Uterus (tissue), 7 donors: ENCODE data around the gene PTGDR2.

DNA sequence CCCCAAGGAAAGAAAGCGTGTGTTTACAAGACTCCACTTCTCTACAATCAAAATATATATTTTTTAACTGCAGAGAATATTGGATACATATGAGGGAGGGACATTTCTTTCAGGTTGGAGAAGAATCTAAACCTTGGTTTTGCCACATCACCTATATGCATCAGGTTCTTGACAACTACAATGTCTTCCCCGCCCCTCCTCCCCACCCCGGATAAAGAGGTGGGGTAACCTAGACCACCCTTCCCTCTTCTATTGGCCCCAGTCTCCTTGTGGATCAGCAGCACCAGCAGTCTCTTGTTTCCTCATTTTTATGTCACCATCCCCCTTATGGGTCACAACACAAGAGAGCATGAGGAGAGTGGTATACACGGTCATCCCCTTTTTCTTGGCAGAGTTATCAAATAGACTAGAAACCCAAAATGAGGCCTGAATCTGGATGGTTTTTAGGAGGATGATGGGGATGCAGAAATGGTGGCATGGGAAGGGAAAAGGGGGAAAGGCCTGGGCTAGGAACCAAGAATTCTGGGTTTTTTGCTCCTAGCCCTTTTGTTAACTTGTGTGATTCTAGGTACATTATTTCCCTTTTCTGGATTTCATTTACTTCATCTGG, 1.2 kb downstream of the MS4A4E start:
- PRO-cap, 4 experiments: no peak in any of the 4 experiments
- RAMPAGE, long total RNA, 2 experiments: no peak in any of the 2 experiments
- RRBS: no CpG with 5 or more reads among the region's 4 CpGs

- PRO-cap, 4 experiments: no peak in any of the 4 experiments
- RAMPAGE, long total RNA, 2 experiments: no peak in any of the 2 experiments
- RRBS: no CpG with 5 or more reads among the region's 4 CpGs
These were observed 2.2 kb downstream of the MS4A7 start for GRCh38 chr11:60380496-60380967.

DNA sequence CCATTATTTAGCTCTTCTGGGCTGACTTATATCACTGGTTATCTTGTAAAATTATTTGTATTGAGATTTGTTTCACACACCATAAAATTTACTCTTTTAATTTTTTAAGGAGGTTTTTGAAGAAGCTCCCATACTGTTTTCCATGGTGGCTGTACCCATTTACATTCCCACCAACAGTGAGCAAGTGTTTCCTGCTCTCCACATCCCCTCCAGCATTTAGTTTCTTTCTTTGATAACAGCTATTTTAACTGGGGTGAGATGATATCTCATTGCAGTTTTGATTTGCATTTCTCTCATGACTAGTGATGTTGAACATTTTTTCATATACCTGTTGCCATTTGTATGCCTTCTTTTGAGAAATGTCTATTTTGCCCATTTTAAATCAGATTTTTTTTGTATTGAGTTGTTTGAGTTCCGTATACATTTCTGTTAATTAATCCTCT, 13.5 kb upstream of the MS4A12 start:
- PRO-cap, 4 experiments: no peak in any of the 4 experiments
- RAMPAGE, long total RNA, 2 experiments: no peak in any of the 2 experiments
- RRBS: no CpG with 5 or more reads among the region's 1 CpG

DNA sequence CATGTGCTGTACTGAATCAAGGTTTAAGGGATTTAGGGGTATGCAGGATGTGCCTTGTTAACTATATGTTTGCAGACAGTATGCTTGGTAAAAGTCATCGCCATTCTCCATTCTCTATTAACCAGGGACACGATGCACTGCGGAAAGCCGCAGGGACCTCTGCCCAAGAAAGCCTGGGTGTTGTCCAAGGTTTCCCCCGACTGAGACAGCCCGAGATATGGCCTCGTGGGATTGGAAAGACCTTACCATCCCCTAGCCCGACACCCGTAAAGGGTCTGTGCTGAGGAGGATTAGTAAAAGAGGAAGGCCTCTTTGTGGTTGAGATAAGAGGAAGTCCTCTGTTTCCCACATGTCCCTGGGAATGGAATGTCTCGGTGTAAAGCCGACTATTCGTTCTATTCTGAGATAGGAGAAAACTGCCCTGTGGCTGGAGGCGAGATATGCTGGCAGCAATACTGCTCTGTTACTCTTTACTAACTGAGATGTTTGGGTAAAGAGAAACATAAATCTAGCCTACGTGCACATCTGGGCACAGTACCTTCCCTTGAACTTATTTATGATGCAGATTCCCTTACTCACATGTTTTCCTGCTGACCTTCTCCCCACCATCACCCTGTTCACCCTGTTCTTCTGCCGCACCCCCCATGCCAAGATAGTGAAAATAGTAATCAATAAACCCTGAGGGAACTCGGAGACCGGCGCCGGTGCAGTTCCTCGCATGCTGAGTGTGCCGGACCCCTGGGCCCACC, 2.8 kb downstream of the MS4A15 start:
- PRO-cap, 4 experiments: no peak in any of the 4 experiments
- RAMPAGE, long total RNA, 2 experiments: no peak in any of the 2 experiments
- RRBS: no CpG with 5 or more reads among the region's 21 CpGs

GRCh38 chr11:60851719-60852566, 3.8 kb downstream of the PTGDR2 start:
- PRO-cap, 4 experiments: no peak in any of the 4 experiments
- RAMPAGE, long total RNA, 2 experiments: no peak in any of the 2 experiments
- RRBS: 55% methylated on average over 15 of the region's 31 CpGs

GRCh38 chr11:60854164-60854598, 1.6 kb downstream of the PTGDR2 start:
- PRO-cap, 4 experiments: no peak in any of the 4 experiments
- RAMPAGE, long total RNA, 2 experiments: no peak in any of the 2 experiments
- RRBS: no CpG with 5 or more reads among the region's 7 CpGs

- PRO-cap, 4 experiments: no peak in any of the 4 experiments
- RAMPAGE, long total RNA, 2 experiments: no peak in any of the 2 experiments
- RRBS: no CpG with 5 or more reads among the region's 7 CpGs
These were observed at the start of gene PTGDR2 for GRCh38 chr11:60855796-60856242. PTGDR2 (minus strand) TSS chr11:60855950.

DNA sequence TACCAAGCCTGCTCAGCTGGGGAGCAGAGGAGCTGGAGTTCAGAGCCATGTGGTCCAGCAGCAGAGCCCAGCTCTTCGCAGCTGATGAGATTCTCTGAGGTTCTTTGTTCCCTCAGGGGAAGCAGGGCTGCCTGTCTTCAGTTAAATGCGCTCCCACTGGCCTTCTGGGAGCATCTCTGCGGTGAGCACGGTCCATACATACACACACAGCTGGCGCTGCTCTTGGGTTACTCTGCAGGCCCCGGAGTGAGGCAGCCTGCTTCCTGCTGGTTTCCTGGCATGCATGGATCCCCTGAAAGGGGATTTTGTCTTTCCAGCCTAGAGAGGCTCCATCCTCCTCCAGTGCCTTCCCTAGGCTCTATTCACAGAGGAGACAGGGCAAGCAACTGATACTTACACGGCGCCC, 5.3 kb upstream of the PTGDR2 start:
- PRO-cap, 4 experiments: no peak in any of the 4 experiments
- RAMPAGE, long total RNA, 2 experiments: no peak in any of the 2 experiments
- RRBS: no CpG with 5 or more reads among the region's 8 CpGs

GRCh38 chr11:60878562-60878773, 11.1 kb downstream of the ZP1 start:
- PRO-cap, 4 experiments: no peak in any of the 4 experiments
- RAMPAGE, long total RNA, 2 experiments: no peak in any of the 2 experiments
- RRBS: no CpG with 5 or more reads among the region's 1 CpG

DNA sequence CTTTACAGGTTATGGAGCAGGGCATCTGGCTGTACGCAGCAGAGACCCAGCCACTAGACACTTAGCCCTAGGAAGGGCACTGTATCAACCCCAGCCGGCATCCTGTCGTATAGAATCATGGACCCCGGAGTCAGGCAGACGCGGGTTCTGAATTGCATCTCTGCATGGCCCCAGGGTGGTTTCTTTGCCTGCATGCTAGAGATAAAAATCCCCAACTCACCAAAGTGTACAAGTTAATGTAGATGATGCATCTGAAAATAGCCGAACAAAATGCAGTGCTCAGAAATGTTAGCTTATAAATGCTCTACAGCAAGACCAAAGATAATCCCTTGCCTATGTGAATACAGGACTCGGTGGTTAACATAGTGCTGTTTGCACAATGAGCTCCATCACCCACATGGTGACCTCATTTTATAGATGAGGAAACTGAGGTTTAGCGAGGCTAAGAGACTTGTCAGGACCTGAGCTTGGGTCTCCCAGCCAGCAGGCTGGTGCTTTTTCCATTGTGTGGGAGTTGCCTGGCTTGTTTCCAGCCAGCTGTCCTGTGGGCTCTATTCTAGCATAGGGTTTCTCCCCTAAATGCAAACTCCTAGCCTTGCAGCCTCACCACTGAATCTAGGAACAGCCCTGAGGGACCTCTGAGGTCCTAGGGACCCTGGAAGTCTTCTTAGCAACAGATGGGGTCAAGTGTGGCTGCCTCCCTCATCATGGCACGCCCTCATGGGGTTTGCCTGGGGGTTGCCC, 7.3 kb downstream of the CD6 start:
- PRO-cap, 4 experiments: no peak in any of the 4 experiments
- RAMPAGE, long total RNA, 2 experiments: no peak in any of the 2 experiments
- RRBS: no CpG with 5 or more reads among the region's 10 CpGs

- PRO-cap, 4 experiments: peak in 1 of 4 experiments; most common minus-strand start chr11:61021724 (in 1)
- RAMPAGE, long total RNA, 2 experiments: no peak in any of the 2 experiments
- RRBS: no CpG with 5 or more reads among the region's 22 CpGs
These were observed 50.1 kb downstream of the CD6 start for GRCh38 chr11:61021319-61022332.

- PRO-cap, 4 experiments: no peak in any of the 4 experiments
- RAMPAGE, long total RNA, 2 experiments: no peak in any of the 2 experiments
- RRBS: no CpG with 5 or more reads among the region's 2 CpGs
These were observed 25.9 kb upstream of the CD5 start for GRCh38 chr11:61076401-61076795.

- PRO-cap, 4 experiments: peak in 1 of 4 experiments; most common minus-strand start chr11:61126588 (in 1)
- RAMPAGE, long total RNA, 2 experiments: no peak in any of the 2 experiments
- RRBS: no CpG with 5 or more reads among the region's 27 CpGs
These were observed 24.3 kb downstream of the CD5 start for GRCh38 chr11:61126331-61127321.

- PRO-cap, 4 experiments: no peak in any of the 4 experiments
- RAMPAGE, long total RNA, 2 experiments: no peak in any of the 2 experiments
- RRBS: no CpG with 5 or more reads among the region's 11 CpGs
These were observed 1.5 kb downstream of the DDB1 start for GRCh38 chr11:61331403-61331875.

DNA sequence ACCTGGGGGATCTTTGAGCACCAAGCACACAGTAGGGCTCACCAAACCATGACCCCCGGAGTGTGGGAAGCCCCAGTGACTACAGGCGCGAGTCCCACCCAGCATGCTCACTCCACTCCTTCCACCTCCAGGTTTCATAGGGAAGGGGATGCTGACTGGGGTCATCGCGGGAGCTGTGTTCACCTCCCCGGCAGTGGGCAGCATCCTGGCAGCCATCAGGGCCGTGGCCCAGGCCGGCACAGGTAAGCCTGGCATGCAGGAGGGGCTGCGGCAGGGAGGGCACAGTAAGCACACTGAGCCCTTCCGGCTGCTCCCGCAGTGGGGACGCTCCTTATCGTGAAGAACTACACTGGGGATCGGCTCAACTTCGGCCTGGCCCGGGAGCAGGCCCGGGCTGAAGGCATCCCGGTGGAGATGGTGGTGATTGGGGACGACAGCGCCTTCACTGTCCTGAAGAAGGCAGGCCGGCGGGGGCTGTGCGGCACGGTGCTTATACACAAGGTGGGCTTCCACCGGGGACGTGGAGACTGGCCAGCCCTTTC, 6.0 kb downstream of the TKFC start:
- PRO-cap, 4 experiments: no peak in any of the 4 experiments
- RAMPAGE, long total RNA, 2 experiments: no peak in any of the 2 experiments
- RRBS: 85% methylated on average over 17 of the region's 26 CpGs

- PRO-cap, 4 experiments: peak in 1 of 4 experiments; most common minus-strand start chr11:61348049 (in 1)
- RAMPAGE, long total RNA, 2 experiments: no peak in any of the 2 experiments
- RRBS: no CpG with 5 or more reads among the region's 20 CpGs
These were observed 13.9 kb downstream of the CYB561A3 start for GRCh38 chr11:61347331-61348624.

DNA sequence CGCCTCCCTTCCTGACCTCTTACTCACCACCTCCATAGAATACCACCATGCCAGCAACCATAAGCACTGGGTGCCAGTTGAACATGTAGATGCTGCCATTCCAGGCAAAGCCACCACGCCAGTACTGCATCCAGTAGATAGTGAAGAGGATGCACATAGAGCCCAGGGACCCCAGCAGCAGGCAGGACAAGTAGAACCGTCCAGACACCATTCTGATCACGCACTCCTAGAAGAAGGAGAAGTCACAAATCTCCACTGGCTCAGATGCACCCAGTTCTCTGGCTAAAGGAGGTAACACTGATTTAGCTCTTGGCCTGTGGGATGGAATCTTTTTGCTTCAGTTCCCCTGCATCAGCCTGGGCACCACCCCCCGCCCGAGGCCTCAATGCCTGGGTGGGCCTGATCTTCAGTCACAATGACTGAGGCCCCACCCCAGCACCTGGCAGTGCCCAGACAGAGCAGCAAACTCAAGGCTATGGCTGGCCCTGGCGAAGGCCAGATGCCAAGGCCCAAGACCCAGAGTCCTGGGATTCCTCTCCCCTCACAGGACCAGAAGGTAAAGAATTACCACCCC, 5.1 kb downstream of the CYB561A3 start:
- PRO-cap, 4 experiments: no peak in any of the 4 experiments
- RAMPAGE, long total RNA, 2 experiments: start-site peak on the minus strand in 1 of 2 experiments, centred at position 126 of the sequence, 9 reads per replicate
- RRBS: no CpG with 5 or more reads among the region's 7 CpGs

- PRO-cap, 4 experiments: peak in 2 of 4 experiments; most common plus-strand start chr11:61551893 (in 1); most common minus-strand start chr11:61551782 (in 1)
- RAMPAGE, long total RNA, 2 experiments: no peak in any of the 2 experiments
- RRBS: 78% methylated on average over 5 of the region's 25 CpGs
These were observed 29.4 kb downstream of the SYT7 start for GRCh38 chr11:61551276-61552135.

DNA sequence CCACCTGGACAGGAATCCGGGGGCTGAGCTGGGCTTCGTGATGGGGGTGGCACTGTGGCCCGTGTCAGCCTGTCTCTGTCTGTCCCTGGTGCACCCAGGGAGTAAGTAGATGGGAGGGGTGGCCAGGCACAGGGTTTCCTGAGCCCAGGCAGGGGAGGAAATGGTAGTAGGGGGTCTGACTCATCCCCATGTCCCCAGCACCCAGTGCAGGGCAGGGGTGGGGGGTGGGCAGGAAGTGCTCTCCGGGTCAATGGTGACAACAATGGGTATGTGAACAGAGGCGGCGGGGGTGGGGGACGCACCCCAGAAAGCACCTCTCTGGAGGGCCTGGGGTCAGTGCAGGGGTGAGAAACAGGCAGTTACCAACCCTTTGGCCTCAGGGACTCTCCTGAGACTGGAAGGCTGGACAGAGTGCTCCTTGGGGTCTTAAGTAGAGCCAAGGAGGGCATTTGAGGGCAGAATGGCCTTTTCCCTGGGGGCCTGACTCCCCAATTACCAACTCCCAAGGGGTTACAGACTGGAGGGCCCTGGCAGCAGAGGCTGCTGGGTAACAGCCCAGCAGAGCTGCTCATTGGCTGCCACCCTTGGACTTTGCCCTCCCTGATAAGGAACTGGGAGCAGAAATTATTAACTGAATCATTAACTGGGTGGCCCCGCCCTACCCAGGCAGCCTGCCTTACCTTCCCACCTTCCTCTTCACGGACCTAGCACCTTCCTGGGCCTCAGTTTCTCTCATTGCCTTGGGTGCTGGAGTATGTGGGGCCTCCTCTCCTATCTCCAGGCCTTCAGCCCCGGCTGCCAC, 4.2 kb downstream of the MYRF start:
- PRO-cap, 4 experiments: peak in 4 of 4 experiments; most common plus-strand start position 279 of the sequence (in 1); most common minus-strand start position 103 of the sequence (in 3)
- RAMPAGE, long total RNA, 2 experiments: no peak in any of the 2 experiments
- RRBS: no CpG with 5 or more reads among the region's 10 CpGs

DNA sequence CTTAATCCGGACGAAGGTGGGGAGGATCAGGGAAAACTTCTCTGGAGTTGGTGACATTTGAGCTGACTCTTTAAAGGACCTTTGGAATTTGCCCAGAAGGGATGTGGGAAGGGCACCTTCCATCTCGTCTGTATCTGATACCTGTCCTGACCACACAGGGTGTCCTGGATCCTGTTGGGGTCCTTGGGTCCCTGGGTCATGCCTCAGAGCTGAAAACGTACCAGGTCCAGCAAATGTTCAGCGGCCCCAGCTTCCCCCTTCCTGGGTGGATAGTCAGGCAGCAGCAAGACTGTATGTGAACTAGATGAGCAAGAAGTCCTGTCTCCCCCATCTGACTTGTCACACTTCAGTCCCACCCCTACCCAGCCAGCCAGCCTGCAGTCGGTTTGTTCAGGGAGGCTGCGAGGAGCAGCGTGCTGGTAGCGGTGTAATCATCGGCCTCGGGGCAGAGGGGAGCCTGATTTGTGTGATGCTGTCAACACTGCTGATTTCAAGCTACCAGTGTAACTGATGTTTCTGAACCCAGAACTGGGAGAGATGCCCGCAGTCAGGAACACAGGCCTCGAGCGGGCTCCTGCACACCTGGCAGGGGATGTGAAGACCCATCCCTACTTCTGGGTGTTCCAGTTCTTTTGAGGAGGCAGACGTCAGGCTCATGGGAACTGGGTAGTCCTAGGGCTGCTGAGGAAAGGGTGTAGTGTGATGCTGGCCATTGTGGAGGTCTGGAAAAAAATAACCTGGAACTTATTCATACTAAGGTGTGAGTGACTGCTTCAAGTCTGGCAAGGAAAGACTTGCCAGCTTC, 9.5 kb downstream of the TMEM258 start:
- PRO-cap, 4 experiments: no peak in any of the 4 experiments
- RAMPAGE, long total RNA, 2 experiments: start-site peak on the plus strand in 1 of 2 experiments, centred at position 169 of the sequence, 6 reads per replicate
- RRBS: no CpG with 5 or more reads among the region's 15 CpGs